ENCODE results near the genes RAB22A, STX16, NPEPL1 and EDN3.

- CAGE, long polyA plus RNA: no peak
- RRBS: no CpG with 5 or more reads among the region's 13 CpGs
Measured at GRCh38 chr20:58160687-58161265, 10.1 kb downstream of the C20orf85 start.

GRCh38 chr20:58225423-58225656 is 3.1 kb downstream of the ANKRD60 start:
- CAGE, long polyA plus RNA: no peak
- RRBS: no CpG with 5 or more reads among the region's 6 CpGs

DNA sequence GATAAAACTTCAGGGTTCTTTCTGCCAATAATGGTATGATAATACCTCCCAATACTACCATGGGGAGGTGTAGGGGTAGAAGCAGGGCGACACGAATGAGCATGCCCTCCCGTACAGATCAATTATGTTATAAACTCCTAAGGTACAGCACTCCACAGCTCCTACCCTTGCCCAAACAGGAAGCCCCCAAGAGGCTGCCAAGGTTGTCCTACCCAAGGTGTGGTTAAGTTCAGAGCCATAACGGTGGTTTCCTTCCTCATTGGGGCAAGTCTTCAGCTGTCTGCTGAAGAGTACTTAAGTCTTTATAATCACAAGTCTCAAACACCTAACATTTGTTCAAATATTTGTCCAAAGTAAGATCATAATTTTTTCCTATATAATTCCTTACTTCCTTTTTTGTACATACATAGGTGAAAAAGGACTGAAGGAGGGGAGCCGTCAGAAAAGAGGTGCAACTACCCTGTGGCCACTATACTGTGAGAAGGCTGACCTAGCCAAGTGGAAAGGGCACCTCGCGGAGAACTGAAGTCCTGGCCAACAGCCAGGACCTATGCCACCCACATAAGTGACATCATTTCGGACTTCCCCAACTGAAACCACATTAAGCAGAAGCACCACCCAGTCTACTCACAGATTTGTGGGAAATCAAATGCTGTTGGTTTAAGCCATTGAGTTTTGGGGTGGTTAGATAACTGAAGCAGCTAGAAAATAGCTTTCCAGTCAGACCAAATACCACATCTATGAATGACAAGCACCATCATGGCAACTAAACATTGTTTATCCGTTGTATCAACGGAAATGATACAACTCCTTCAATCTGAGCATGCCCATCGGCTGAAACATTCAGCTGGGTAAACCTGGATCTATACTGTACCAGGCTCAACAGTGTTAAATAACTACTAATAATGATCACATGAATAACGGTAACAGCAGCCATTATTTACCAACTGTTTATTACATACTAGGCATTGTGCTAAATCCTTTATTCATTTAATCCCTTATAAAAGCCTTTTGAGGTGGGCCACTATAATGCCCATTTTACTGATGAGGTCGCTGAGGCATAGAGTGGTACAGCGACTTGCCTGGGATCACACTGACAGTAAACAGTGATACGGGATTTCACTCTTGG is 2.8 kb upstream of the RAB22A start:
- CAGE, long polyA plus RNA: no peak
- RRBS: no CpG with 5 or more reads among the region's 15 CpGs

- CAGE, long polyA plus RNA: no peak
- RRBS: 2% methylated on average over 31 of the region's 72 CpGs
Measured at GRCh38 chr20:58309602-58310376, at the start of gene RAB22A. TSS of gene RAB22A (plus strand) at chr20:58309715.

DNA sequence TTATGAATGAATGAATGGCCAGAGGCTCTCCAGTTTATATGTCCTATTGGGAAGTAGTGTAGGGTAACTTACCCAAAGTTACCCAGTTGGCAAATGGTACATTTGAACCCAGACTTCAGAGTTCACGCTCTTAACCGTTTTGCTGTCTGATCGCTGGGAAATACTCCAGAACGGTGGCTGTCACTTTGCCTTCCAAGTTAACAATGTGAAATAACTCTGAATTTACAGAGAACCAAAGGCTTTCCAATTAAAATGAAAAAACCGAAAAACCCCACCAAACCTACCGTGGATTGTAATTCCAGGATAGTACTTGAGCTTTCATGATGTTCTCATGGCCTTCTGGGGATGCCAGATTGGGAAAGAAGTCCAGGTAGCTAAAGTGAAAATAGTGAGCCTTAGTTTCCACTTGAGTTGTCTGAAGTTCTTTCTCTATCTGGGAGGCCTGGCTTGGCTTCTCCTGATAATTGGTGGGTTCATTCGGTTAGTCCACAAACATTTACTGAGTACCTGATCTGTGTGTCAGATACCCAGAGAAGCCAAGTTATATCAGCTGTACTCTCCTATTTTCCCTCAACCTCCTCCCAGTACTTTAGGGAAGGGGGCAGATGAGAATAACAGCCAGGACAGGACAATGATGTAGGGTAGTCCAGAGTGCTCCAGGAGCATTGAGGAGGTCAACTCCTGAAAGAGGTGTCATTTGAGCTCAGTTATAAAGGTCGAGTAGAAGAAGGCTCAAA is 1.8 kb downstream of the VAPB start:
- CAGE, long polyA plus RNA: no peak
- RRBS: no CpG with 5 or more reads among the region's 8 CpGs

GRCh38 chr20:58446081-58447241 is 57.4 kb downstream of the VAPB start:
- CAGE, long polyA plus RNA: no peak
- RRBS: no CpG with 5 or more reads among the region's 14 CpGs

GRCh38 chr20:58622808-58623162 is 28.3 kb upstream of the STX16 start:
- CAGE, long polyA plus RNA: no peak
- RRBS: no CpG with 5 or more reads among the region's 9 CpGs

DNA sequence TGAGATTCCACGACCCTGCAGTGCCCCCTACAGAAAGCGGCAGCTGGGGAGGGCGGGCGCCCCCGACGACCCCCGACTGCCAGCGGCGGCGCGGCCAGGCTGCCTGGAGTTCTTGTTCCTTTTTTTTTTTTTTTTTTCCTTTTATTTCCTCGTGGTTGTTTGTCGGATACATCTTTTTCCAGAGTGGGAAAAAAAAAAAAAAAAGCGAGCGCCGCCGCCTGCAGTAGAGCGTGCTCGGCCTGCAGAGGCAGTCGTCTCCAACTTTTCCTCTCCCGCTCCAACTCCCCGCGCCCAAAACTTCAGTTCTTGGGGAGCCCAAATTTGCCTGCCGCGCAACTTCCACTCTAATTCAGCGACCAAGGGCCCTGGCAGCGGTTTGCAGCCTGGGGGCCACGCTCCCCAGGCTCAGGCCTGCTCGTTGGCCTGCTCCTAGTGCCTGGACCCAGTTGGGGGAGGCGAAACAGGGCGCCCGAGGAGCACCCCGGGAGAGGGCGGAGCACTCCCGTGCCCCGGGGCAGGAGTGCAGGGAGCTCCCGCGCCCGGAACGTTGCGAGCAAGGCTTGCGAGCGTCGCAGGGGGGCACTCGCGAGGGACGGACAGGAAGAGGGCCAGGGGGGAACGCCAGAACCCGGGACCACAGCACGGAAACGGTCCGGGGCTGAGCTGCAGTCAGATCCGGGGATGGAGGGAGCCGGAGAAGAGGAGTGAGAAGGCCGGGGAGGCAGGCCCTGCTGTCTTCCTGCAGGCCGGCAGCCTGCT is at the start of gene STX16:
STX16 (plus strand) TSS at position 672 of the 759 bp plus-strand sequence.
- CAGE, long polyA plus RNA: no peak
- RRBS: under 1% methylated on average over 6 of the region's 56 CpGs

- CAGE, long polyA plus RNA: no peak
- RRBS: 21% methylated on average over 34 of the region's 74 CpGs
Measured at GRCh38 chr20:58692418-58693011, at the start of gene NPEPL1. TSS of gene NPEPL1 (plus strand) at chr20:58692800.

GRCh38 chr20:58896126-58896893 is 5.1 kb downstream of the GNAS start:
- CAGE, long polyA plus RNA: no peak
- RRBS: no CpG with 5 or more reads among the region's 10 CpGs

GRCh38 chr20:58898640-58899705 is 7.8 kb downstream of the GNAS start:
- CAGE, long polyA plus RNA: no peak
- RRBS: no CpG with 5 or more reads among the region's 20 CpGs

- CAGE, long polyA plus RNA: no peak
- RRBS: no CpG with 5 or more reads among the region's 15 CpGs
Measured at GRCh38 chr20:58981846-58982523, 929 bp downstream of the NELFCD start.

GRCh38 chr20:58995814-58996778 is 11.0 kb downstream of the CTSZ start:
- CAGE, long polyA plus RNA: no peak
- RRBS: 87% methylated on average over 3 of the region's 20 CpGs

- CAGE, long polyA plus RNA: no peak
- RRBS: no CpG with 5 or more reads among the region's 31 CpGs
Measured at GRCh38 chr20:59001230-59002113, 5.6 kb downstream of the CTSZ start.

DNA sequence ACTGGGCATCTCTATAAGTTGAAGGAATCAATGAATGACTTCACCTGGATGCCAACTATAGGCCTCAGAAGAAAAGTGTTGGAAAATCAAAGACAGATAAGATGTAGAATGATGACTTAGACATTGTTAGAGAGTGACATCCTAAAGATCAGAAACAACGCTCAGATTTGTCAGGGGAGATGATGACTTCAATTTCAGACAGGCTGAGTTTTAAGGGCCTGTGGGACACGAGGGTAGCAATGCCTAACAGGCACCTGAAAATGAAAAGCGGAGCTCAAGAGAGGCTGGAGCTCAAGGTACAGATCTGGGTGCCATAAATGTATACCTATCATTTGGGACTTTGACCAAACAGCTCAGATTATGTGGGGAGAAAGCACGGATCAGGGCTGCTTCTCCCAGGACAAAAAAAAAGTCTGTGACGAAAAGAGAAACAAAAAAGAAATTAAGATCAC is 2.1 kb downstream of the PRELID3B start:
- CAGE, long polyA plus RNA: no peak
- RRBS: no CpG with 5 or more reads among the region's 5 CpGs

DNA sequence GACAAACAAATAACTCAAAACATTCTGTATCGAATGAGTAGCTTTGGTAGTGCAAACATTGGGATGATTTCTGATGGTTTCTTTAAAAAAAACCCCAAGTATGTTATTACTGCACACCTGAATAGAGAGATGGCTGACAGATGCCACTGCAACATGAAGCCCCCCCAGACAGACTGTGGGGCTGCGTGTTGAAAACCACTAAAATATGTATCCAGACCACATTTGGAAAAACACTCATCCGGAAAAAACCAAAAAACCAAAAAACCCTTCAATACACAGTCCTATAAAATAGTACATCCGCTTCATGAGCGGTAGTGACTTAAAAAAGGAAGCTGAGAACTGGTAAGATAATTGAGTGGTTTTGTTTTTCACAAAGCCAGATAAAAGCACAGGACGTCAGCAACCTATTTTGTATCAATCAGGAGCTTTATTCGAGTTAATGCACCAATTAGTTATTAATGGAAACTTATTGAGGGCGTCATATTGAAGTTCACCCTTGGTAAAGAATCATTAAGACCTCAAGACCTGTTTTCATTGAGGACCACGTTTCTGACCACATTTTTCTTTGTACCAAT is 47.0 kb upstream of the EDN3 start:
- CAGE, long polyA plus RNA: no peak
- RRBS: no CpG with 5 or more reads among the region's 9 CpGs

GRCh38 chr20:59300179-59301160 is at the start of gene EDN3:
TSS of gene EDN3 (plus strand) at chr20:59300611.
- CAGE, long polyA plus RNA: no peak
- RRBS: 4% methylated on average over 34 of the region's 92 CpGs

- CAGE, long polyA plus RNA: no peak
- RRBS: 92% methylated on average over 3 of the region's 34 CpGs
Measured at GRCh38 chr20:59469566-59470292, 134.6 kb upstream of the PHACTR3 start.

- CAGE, long polyA plus RNA: no peak
- RRBS: no CpG with 5 or more reads among the region's 22 CpGs
Measured at GRCh38 chr20:60062380-60062966, 104.2 kb downstream of the CDH26 start.

DNA sequence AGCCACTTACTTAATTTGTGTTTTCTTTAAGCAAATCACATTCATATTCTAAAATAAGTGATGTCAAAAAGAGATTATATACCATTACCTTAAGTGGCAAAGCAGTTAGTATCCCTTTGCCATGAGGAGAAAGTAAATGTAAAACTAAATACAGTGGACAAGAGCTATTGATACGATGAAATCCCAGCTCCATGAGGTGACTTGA is 500.5 kb upstream of the CDH4 start:
- CAGE, long polyA plus RNA: no peak
- RRBS: no CpG with 5 or more reads among the region's 1 CpG

Data from osteoblast (primary cell).